ENCODE results near the genes TLK1 and DYNC1I2.

DNA sequence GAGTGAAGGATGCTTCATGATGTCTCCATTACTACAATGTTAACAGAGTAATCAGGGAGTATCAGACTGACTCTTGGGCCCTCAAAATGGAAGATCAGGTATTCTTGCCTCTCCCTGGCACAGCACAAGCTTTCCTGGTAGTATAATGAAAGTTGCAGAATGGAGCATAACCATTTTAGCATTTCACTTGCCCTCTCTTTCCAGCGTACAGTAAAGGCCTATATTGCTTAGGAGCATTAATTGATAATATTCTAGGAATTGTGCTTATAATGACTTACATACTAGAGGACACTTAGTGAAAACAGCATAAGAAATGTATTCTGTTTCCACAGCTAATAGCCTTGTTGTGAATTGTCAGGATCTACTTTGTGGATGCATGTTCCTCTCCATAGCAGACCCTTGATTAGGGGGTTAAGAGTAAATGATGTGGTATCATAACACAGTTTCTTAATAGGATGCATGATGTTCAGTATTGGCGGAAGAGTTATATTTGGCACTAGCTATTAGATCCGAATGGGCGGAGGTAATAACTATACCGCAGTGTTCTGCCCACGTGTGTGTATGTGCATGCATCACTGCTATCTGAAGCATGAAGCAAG is 159.8 kb upstream of the NOSTRIN start:
- PRO-cap, 7 experiments = no peak in any of the 7 experiments

GRCh38 chr2:169585657-169586176 is 1.6 kb downstream of the PPIG start:
- PRO-cap, 7 experiments = no peak in any of the 7 experiments

DNA sequence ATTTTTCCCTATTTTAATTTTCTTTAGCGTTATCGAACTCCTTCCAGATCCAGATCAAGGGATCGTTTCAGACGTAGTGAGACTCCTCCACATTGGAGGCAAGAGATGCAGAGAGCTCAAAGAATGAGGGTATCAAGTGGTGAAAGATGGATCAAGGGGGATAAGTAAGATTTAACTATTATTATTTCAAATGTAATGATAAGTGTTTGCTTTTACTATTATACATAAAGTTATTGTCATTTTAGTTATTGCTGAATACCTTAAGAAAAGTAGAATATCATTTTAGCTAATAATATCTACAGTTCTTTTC is 51.9 kb downstream of the PPIG start:
- PRO-cap, 7 experiments = no peak in any of the 7 experiments

- PRO-cap, 7 experiments = peak in 1 of 7 experiments; most common plus-strand start chr2:169636715 (in 1)
These were observed 52.5 kb downstream of the PPIG start for GRCh38 chr2:169636404-169637233.

- PRO-cap, 7 experiments = no peak in any of the 7 experiments
These were observed 45.0 kb downstream of the CFAP210 start for GRCh38 chr2:169649161-169649556.

GRCh38 chr2:169891054-169891488 is 63.8 kb downstream of the UBR3 start:
- PRO-cap, 7 experiments = no peak in any of the 7 experiments

- PRO-cap, 7 experiments = no peak in any of the 7 experiments
These were observed 92.1 kb upstream of the MYO3B start for GRCh38 chr2:170085683-170086449.

DNA sequence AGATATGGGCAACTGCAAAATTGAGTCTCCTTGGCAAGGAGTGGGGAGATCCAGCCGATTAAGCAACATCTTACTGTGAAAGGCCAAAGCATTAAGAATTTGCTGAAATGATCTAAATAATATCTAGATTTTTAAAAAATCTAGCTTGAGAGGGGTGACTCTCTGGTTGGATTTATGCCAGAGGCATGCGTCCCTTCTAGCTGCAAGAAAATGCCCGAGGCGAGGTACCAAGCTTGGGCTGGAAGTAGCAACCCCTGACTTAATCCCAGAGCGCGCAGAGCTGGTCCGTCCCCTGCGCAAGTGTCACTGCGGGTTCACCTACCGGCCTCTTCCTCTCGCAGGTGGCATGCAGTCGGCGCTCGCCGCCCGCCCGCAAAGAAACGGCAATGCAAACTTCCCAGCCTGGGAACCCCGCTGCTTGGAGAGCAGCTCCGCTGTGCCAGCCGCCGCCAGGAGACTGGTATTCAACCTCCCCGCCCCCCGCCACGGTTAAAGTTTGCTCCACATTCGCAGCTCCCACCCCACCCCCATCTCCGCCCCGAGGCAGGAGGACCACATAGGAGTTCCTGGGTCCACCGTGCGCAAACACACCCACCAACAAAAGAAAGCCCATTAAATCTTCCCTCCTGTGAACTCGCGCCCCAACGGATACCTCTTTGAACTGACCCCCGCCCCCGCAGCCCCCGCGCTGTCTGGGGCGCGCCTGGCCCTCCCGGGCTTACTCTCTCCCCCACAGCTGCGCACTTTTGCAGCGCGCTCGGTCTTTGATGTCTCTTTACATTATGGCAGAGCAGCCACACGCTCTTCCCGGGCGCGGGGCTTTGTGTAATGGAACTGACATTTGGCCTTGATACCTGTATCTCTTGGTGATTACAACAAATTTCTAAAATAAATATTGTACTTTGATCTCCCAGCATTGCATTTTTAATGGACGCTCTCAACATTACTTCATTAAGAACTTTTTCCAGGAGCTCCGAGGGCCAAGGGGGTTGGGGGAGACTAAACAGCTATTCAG is 3.3 kb upstream of the SP5 start:
- PRO-cap, 7 experiments = no peak in any of the 7 experiments

- PRO-cap, 7 experiments = no peak in any of the 7 experiments
These were observed 78.0 kb downstream of the TLK1 start for GRCh38 chr2:171082684-171083092.

DNA sequence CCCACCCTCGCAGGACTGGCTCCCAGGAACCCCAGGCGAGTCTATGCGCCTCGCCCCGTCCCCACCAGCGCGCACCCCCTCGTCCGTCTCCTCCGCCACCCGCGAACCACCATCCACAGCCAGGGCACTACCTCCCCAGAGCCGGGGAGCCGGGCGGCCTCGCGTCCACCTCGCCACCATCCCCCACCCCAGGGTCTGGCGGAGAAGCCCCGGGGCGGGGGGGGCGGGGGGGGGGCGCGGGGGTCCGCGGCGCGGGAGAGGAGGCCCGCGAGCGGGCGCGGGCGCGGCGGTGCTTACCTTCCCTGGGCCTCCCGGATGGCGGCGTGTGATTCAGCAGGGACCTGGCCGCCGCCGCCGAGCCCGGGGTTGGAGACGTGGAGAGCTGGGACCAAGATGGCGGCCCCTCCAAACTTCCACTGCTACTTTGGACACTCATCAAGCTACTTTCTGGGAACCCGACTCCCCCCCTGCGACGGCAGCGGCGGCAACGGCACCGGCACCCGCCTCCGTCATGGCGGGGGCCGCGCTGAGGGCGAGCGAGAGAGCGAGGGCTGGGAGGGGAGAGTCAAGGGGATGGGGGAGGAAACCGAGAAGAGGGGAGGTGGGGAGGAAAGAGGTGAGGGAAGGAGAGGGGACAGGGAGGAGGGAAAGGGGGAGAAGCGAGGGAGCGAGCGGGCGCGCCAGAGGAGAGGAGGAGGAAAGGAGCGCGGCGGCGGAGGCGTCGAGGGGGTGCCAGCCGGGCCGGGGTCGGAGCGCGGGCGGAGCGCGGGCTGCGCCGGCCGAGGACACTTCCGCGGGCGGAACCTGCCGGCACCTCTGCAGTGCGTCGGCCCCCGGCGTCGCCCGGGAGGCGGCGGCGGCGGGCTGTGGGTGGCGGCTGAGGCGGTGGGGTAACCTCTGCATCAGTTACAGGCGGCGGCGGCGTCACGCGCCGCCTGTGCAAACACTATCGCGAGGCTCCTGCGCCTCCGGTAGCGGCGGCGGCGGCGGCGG is at the start of gene TLK1:
Gene TLK1 (minus strand): TSS at position 901 of the 993 bp plus-strand sequence.
- PRO-cap, 7 experiments = peak in 7 of 7 experiments; most common plus-strand start position 369 of the sequence (in 6); most common minus-strand start position 317 of the sequence (in 4)

GRCh38 chr2:171523278-171524005 is 1.2 kb downstream of the CYBRD1 start:
- PRO-cap, 7 experiments = no peak in any of the 7 experiments

DNA sequence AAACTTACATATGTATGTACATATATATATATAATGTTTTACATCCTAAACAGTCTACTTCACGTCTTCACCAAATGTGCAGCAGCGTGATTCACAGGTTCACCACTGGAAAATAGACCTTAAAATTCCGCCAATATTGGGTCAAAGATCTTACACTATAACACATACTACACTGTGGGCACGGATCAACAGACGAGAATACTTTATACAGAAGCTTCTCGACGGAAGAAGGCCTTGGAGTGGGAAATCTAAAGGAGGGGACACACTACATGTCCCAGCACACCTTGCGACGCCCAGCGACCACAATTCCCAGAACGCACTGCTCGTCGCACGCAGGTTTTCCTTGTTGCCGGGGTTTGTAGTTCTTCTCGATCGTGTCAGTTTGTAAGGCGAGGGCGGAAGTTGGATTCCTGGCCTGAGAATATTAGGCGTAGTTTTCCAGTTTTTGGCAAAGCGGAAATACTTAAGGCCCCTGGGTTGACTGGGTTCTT is at the start of gene DYNC1I2:
Gene DYNC1I2 (plus strand): TSS at position 365 of the 491 bp plus-strand sequence.
- PRO-cap, 7 experiments = no peak in any of the 7 experiments

GRCh38 chr2:171687596-171688597 is 628 bp downstream of the DYNC1I2 start:
- PRO-cap, 7 experiments = peak in 2 of 7 experiments; most common plus-strand start chr2:171688305 (in 2); most common minus-strand start chr2:171687929 (in 2)

GRCh38 chr2:171878619-171879383 is 15.2 kb downstream of the SLC25A12 start:
- PRO-cap, 7 experiments = no peak in any of the 7 experiments

- PRO-cap, 7 experiments = no peak in any of the 7 experiments
These were observed 3.3 kb downstream of the DLX1 start for GRCh38 chr2:172088391-172089136.

- PRO-cap, 7 experiments = no peak in any of the 7 experiments
These were observed 6.8 kb downstream of the DLX2 start for GRCh38 chr2:172095931-172096275.

GRCh38 chr2:172427079-172427253 is 420 bp upstream of the ITGA6 start:
- PRO-cap, 7 experiments = peak in 1 of 7 experiments; most common minus-strand start chr2:172427150 (in 1)

- PRO-cap, 7 experiments = peak in 2 of 7 experiments; most common minus-strand start chr2:172438110 (in 1)
These were observed 10.3 kb downstream of the ITGA6 start for GRCh38 chr2:172437608-172438241.

GRCh38 chr2:172473959-172474449 is 46.6 kb downstream of the ITGA6 start:
- PRO-cap, 7 experiments = no peak in any of the 7 experiments

GRCh38 chr2:172497853-172498335 is 58.0 kb upstream of the PDK1 start:
- PRO-cap, 7 experiments = no peak in any of the 7 experiments

Measured in T-cell (primary cell).